Measurements from ENCODE around the gene SERPINA5.

GRCh38 chr14:94028250-94028951, 2.3 kb downstream of the OTUB2 start:
- PRO-cap, result no peak

DNA sequence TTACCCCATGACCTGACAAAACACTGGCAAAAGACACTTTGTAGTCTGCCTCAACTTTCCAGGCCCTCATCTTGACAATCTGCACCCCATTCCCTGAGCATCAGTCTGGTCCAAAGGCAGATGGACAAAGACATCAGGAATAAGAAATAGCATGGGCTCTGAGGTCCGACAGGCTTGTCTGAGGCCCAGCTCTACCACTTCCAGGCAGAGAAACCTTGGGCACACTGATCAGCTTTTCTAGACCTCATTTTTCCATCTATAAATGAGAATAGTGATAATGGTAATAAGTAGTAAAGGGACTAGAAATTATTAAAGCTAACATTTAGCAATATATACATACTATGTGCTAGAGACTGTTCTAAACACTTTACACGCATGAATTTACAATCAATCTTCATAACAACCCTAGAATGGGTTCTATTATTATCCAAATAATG, 21.8 kb downstream of the DDX24 start:
- PRO-cap, result no peak

- PRO-cap, result no peak
Observed at GRCh38 chr14:94059838-94060551, 21.0 kb downstream of the DDX24 start.

DNA sequence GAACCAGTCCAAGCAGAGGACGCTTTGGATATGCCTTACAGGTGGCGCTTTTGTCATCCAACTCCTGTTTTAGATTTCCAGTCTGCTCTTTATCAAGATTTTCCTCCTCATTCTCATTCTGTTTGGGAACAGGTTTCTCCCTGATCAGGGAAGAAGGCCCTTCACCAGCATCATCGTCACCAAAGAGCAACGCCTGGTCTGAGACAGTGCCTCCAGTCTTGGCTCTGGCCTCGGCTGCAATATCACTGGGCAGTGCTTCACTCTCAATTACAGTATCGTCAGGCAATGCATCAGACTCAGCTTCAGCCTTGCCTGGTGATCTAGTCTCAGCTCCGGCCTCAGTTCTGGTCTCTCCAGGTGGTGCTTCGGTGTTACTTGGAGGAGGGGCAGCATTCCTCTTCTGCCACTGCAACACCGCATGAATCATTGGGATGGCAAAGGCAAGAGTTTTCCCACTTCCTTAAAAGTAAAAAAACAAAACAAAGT, 18.8 kb downstream of the DDX24 start:
- PRO-cap, result no peak

DNA sequence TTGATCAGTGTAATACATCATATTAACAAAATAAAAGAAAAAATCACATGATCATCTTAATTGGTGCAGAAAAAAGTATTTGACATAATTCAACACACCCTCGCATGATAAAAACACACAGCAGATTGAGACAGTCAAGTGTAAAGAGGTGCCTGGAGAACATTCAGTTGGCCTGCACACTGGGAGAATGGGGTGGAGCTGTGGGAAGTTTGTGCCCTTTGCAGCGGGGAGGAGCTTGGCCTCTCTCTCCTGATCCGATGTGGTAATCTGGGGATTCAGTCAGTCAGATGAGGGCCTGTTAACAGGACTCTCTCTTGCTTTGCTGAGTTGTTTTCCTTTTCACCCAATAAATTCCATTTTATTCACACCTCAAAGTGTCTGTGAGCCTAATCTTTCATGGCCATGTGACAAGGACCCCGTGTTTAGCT, 5.9 kb downstream of the SERPINA6 start:
- PRO-cap, result bidirectional peak, plus-strand start at position 278 of the sequence, minus-strand start at position 189 of the sequence

DNA sequence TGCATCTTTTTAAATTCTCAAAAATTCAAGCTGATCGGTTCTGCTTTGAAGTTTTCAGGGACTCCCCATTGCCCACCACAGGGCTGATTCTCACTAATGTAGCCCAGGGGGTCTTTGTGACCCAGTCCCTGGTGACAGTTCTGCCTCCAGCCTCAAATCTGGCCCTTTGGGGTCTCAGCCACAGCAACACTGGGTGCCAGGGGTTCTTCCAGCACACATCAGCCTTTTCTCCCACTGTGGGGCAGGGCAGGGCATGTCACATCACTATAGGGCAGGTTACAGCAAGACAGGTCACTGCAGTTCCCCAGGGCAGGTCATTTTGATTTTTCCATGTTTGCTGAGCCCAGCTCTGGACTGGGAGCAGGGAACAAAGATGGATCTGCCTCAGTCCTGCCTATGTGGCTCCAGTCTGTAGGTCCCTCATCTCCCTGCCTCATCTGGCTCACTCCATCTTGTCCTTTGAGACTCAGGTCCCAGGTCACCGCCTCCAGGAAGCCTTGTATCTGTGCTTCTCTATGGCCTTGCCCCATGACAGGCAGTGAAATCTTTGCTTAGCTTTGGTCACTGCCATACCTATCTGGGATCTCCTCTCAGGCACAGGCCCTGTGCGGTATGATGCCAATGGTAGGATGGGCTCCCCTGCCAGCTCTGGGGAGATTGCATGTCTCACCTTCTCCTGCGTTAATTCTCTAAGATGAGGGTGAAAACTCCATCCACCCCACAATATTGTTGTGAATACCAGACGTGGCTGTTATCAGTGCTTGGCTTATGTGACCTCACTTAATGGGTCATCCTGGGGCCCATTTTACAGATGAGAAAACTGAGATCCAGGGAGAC, 1.7 kb downstream of the SERPINA6 start:
- PRO-cap, result no peak

- PRO-cap, result no peak
Observed at GRCh38 chr14:94451052-94451616, 1.5 kb downstream of the SERPINA11 start.

DNA sequence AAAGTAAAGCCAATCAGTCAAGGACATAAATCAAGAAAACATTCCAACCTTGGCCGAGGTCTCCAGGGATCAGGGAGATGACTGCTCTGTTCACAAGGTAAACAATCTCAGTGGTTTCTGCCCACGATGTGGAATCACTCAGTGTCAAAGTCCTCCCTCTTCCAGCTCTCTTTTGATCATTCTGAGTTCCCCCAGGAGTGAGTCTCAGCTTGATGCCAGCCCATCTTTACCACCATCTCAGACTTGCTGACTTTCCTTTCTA, 4.8 kb upstream of the SERPINA9 start:
- PRO-cap, result no peak

GRCh38 chr14:94581065-94582337, at the start of gene SERPINA5:
TSS of gene SERPINA5 (plus strand) at chr14:94581426.
- PRO-cap, result no peak

GRCh38 chr14:94620026-94620823, 8.0 kb downstream of the SERPINA3 start:
- PRO-cap, result no peak

GRCh38 chr14:94772874-94773588, 3.1 kb upstream of the GSC start:
- PRO-cap, result no peak

- PRO-cap, result no peak
Observed at GRCh38 chr14:95096002-95096939, 61.1 kb downstream of the DICER1 start.

- PRO-cap, result no peak
Observed at GRCh38 chr14:95141952-95142623, 15.2 kb downstream of the DICER1 start.

GRCh38 chr14:95211733-95212508, 54.6 kb upstream of the DICER1 start:
- PRO-cap, result no peak

DNA sequence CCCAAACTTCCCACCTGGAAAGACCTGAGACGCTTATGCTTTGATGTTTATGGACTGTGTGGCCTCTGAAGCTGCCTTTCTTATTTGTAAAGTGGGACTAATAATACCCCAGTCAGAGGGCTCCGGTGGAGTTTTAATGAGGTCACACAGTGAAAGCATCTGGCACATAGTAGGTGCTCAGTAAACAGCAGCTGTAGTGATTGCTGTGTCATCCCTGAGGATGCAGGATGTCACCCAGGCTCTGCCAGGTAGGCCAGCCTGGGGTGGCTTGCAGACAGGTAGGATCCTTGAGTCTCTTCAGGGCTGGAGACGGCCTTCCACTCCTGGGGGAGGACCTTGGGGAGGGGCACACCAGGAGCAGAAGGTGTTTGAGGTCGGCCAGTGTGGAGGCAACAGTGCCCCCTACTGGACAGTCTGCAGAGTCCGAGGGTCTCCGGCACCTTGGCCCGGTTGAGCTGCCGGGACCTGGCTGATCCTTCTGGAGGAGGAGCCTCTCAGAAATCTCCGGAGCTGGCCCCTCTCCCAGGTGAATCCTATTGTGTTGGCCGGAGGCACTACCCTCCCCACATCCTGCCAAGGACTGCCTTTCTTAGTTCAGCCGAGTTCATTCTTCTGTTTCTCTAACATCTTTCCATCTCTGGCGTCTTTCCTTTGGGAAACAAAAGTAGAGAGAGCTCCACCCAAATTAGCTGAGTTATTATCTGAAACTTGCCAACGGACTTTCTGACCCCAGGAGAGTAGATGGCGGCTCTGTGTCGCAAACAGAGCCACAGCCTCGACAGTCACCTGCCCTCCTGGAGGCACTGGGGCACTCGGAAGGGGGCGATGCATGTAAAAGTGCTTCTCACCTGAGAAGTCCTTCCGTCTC, 41.8 kb upstream of the CLMN start:
- PRO-cap, result no peak

DNA sequence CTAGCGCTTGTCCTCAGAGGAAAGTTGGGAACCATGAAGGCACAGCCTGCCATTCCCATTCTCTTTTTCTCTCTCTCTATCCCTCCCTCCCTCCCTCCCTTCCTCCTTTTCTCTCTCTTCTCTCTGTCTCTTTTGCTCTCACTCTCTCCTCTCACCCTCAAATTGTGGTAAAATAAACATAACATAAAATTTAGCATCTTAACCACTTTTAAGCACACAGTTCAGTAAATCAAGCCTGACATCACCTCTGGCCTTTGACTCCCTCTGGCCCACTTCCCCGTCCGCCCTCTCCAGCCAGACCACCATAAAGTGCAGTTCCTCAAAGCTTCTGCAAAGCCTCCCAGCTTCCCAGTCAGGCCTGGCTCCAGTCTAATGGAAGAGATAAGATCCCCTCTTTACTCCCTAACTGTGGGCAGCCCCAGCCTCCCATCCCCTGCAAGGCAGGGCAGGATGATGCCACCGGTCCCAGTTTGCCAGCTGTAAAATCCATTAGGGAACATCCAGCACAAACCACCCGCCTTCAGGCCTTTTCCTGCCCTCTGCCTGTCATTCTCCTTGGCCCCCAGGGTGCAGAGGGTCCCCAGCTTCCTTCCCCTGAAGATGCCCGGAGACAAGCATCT, 93.5 kb upstream of the CLMN start:
- PRO-cap, result no peak

GRCh38 chr14:95486939-95487301, 29.5 kb downstream of the SYNE3 start:
- PRO-cap, result bidirectional peak, plus-strand start at chr14:95487128, minus-strand start at chr14:95486997

- PRO-cap, result no peak
Observed at GRCh38 chr14:95497549-95497748, 19.0 kb downstream of the SYNE3 start.

DNA sequence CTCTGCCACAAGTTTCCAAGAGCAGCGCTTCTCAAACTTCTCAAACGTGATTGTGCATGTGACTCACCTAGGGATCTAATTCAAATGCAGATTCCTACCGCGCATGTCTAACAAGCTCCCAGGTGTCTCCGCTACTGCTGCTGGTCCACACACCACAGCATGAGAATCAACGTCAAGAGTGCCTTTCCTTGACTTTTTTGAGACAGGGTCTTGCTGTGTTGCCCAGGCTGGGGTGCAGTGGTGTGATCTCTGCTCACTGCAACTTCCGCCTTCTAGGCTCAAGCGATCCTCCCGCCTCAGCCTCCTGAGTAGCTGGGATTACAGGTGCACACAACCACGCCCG, 22.5 kb downstream of the GLRX5 start:
- PRO-cap, result no peak

GRCh38 chr14:95741115-95741672, 27.3 kb upstream of the TCL1A start:
- PRO-cap, result no peak

Measured in colonic mucosa (tissue), 1 donor.